Type B pancreatic cell (in vitro differentiated cells): ENCODE measurements around the gene DIPK2A.

DNA sequence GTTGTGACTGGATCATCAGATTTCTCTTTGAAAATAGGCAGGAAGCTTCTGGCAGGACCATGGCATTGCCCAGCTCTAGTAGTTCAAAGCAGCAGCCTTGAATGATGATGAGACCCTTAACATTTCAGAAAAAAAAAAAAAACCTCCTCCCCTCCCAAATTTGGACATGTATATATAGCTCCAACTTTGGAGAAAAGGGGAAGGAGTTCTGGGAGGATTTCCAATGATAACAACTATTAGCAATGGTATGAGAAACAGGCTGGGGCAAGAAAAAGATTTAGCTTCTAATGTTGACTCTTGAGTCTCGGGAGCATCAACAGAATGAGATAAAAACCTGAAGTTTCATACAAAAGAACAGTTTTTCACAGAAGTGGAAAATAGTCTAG, 44.9 kb upstream of the RASA2 start:
- PRO-cap: no peak

DNA sequence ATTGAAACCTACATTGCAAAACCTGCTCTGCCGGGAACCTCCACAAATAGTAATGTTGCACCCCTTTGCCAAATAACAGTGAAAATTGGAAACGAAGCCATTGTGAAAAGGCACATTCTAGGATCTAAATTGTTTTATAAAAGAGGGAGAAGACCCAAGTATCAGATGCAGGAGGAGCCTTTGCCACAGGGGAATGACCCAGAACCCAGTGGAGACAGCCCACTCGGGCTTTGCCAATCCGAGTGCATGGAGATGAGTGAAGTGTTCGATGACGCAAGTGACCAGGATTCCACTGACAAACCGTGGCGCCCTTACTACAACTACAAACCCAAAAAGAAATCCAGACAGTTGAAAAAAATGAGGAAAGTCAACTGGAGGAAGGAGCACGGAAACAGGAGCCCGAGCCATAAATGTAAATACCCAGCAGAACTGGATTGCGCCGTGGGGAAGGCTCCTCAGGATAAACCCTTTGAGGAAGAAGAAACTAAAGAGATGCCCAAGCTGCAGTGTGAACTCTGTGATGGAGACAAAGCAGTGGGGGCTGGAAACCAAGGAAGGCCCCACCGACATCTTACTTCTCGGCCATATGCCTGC, 41.9 kb upstream of the RASA2 start:
- PRO-cap: no peak

GRCh38 chr3:141530116-141530600, 43.3 kb downstream of the RASA2 start:
- PRO-cap: no peak

- PRO-cap: no peak
Measured at GRCh38 chr3:141552917-141553725, 66.3 kb downstream of the RASA2 start.

DNA sequence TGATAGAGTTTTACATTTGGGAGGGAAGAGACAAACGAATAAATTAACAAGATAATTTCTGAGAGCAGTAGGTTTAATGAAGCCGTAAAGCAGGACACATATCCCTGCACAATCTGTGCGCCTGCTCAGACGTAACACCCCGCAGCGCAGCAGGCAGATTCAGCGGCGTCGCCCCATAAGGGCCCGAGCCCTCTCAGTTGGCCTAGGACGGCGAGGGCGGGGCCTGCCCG, 261 bp upstream of the RNF7 start:
- PRO-cap: bidirectional peak, plus-strand start outside the sequence, minus-strand start at position 199 of the sequence

DNA sequence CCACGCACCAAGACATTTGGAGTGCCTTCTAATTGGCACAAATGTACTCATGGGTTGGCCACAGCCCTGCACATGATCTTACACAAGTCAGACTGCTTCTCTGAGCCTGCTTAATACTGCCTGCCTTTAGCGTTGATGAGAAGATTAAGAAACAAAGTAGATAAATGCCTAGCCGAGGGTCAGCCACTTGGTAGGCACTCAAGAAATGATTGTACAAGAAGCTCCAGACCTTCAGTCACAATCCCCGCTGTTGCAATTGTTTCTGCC, 32.9 kb downstream of the GRK7 start:
- PRO-cap: no peak

DNA sequence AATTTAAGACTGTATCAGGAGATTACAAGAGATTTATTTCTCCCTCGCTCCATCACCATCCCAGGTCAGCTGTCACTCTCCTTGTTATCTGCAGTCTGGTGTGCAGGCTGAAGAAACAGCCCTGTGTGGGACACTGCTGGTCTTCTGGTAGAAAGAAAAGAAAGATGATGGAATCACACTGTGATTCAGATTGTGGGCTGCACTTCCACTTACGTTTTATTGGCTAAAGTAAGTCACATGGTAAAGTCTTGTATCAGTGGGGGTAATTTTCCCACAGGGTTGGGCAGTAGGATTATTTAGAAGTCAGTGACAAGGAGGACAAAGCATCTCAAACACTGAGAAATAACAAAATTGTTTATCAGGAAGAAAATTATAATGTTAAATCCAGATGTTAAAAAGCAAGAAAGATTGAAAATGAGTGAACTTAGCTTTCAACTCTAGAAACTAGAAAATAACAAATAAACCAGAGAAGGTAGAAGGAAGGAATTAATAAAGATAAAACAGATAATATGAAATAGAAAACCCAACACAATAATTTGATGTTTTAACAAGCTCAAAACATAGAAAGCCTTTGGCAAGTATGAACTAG, 18.0 kb upstream of the ATP1B3 start:
- PRO-cap: no peak

DNA sequence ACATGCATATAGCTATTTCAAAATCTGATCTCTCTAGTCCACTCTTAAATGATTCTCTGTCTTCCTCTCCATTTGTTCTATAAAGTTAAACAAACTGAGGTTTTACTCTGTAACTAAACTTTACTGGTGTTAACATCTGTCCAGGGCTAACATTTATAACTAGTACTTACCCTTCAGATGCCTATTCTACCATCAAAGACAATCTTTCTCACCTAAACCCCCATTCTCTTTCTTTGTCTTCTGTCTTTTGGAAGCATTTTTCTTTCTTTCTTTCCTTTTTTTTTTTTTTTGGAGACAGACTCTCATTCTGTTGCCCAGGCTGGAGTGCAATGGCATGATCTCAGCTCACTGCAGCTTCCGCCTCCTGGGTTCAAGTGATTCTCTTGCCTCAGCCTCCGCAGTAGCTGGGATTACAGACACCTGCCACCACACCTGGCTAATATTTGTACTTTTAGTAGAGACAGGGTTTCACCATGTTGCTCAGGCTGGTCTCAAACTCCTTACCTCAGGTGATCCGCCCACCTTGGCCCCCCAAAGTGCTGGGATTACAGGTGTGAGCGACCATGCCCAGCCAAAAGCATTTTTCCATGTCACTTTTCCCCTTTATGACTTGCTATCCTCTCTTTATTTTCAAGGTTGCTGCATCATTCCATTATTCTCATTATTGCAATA, 58.9 kb downstream of the TFDP2 start:
- PRO-cap: no peak

- PRO-cap: no peak
Measured at GRCh38 chr3:142210542-142211183, 14.7 kb downstream of the GK5 start.

DNA sequence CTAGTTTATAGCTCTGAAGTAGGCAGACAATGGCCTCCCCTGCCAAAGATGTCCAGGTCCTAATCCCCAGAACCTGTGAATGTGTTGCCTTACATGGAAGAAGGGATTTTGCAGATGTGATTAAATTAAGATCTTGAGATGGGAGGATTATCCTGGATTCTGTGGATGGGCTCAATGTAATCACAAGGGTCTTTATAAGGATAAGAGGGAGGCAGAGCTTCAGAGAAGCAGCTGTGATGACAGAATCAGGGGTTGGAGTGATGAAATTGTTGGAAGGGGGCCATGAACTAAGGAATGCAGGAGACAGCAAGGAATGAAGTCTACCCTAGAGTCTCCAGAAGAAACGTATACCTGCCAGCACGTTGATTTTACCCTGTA, 14.0 kb upstream of the GK5 start:
- PRO-cap: no peak

DNA sequence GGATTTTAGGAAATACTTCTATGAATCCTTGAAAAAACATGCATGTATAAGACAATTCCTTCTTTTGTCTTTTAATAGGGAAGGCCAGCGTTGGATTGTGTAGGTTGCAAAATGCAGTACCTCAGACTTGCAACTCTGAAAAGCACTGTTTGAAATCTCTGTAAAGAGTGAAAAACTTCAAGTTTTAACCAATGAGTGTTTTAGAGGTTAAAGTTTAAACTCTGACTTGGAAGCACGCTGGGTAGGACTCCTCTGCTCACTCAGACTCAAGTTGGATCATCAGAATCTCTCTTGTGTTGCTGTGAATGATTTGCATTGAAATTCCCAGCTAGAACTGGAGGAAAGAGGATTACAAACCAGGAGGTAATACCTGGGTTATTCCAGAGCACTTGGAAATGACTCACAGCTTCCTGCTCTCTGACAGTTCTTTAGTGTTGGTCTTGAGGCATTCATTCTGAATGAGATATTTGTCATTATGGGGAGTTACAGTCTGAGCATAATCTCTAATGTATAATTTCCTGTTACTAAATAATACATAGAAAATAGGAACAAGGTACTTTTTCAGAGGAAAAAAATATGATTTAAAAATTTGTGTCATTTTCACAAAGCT, 49.1 kb downstream of the PLS1 start:
- PRO-cap: no peak

DNA sequence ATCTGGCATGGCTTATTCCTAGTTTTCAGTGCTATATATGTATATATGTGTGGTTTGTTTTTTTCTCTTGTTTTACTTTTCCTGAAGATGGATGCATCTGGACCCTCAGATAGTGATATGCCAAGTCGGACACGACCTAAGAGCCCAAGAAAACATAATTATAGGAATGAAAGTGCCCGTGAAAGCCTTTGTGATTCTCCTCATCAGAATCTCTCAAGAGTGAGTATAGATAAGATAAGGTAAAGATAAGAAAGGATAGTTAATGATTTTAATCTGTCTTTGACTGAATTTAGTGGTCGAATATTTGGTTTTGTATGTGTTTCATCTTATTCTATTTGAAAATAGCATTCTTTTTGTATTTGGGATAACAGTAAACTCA, 10.8 kb downstream of the U2SURP start:
- PRO-cap: no peak

- PRO-cap: unidirectional peak, plus-strand start at chr3:143970919; bidirectional peak, plus-strand start at chr3:143971468, minus-strand start at chr3:143971336
Measured at GRCh38 chr3:143970691-143971591, 682 bp upstream of the DIPK2A start.

DNA sequence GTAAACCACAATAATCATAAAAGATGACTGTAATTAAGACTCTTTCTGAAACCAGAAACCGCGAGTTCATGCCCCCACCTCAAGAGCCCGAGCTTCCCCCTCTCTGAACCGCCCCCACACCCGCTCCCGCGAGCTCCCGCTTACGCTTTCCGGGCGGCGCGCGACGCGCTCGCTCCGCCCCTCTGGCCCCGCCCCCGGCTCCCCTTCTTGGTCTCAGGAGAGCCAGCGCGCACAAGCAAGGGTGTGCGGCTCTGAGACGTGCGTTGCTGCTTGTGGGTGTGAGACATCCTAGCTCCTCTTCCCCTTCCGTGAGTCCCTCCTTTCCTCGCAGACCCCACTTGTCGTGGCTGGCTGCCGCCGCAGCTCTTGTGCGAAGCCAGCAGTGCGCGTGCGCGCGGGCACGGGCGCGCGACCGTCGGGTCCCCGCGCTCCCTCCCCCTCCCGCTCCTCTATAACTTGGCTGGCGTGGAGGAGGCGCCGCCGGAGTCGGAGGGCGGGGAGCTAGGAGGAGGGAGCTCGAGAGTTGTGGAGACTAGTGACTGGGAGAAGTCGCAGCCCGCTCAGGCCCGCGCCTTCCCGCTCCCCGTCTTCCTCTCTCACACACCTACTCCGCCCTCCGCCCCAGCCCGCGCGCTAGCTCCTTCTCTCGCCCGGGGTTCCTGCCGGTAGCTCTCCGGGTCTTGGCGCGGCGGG, at the start of gene DIPK2A:
TSS of gene DIPK2A (plus strand) at position 232 of the 693 bp plus-strand sequence.
- PRO-cap: bidirectional peak, plus-strand start at position 254 of the sequence, minus-strand start at position 105 of the sequence; bidirectional peak, plus-strand start at position 480 of the sequence, minus-strand start at position 372 of the sequence

DNA sequence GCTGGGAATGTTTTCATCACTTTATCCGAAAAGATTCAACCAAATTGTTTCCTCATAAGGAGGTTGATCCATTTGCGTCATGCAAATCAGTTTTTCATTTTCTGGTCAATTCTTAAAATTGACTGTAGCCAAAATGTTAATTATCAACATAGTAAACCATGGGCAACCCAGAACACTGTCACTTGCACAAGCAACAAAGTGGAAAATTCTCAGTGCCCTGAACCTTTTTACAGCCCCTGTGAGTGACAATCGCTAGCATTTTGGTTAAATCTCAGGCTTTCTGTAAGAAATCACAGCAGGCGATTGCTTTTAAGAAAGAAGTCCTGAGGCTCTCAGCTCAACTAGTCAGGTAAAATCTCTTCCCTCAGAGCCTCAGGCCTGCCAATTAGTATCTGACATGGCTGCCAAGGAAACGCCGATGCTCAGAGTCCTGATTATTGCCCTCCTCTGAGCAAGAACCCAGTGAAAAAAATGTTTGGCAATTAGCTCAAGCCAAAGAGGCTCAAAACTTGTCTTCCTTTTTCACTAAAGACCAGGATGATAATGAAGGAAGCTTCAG, 530.7 kb downstream of the DIPK2A start:
- PRO-cap: no peak

DNA sequence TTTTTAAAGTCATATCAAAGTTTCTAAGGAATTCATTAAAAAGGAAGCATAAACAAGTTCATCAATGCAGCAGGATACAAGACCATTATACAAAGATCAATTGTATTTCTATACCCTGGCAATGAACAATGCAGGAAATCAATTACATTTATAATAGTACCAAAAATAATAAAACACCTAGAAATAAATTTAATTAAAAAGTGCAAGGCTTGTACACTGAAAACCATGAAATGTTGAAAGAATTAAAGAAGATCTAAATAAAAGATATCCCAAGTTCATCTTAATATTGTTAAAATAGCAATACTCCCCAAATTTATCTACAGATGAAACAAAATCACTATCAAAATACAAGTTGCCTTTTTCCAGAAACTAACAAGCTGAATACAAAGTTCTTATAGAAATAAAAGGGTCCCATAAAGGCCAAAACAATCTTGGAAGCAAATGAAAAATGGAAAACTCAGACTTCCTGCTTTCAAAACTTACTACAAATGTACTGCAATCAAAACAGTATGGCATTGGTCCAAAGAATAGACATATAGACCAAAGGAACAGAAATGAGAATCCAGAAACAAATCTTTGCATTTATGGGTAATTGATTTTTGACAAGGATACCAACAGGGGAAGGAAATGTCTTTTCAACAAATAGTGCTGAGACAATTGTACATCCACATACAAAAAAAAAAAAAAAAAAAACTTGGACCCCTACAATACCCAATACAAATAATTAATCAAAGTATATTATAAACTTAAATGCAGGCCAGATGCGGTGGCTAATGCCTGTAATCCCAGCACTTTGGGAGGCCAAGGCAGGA, 11.9 kb downstream of the PLSCR4 start:
- PRO-cap: no peak

- PRO-cap: no peak
Measured at GRCh38 chr3:146241709-146242463, 9.0 kb downstream of the PLSCR4 start.

GRCh38 chr3:146504735-146505145, 35.4 kb upstream of the PLSCR2 start:
- PRO-cap: no peak

DNA sequence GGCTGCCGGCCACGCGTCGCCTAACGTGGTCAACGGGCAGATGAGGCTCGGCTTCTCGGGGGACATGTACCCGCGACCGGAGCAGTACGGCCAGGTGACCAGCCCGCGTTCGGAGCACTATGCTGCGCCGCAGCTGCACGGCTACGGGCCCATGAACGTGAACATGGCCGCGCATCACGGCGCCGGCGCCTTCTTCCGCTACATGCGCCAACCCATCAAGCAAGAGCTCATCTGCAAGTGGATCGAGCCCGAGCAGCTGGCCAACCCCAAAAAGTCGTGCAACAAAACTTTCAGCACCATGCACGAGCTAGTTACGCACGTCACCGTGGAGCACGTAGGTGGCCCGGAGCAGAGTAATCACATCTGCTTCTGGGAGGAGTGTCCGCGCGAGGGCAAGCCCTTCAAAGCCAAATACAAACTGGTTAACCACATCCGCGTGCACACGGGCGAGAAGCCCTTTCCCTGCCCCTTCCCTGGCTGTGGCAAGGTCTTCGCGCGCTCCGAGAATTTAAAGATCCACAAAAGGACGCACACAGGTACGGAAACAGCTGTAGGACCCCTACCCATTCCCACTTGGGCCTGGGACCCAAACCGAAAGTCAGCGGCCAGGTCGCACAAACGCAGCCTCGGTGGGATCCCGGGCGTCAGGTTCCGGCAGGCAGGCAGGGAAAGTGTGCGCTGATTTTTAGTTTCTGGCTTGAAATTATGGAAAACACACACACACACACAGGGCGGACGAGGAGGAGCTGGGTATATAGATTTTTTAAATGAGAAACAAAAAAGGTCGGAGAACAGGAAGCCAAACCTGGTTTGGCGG, 1.6 kb downstream of the ZIC1 start:
- PRO-cap: no peak

DNA sequence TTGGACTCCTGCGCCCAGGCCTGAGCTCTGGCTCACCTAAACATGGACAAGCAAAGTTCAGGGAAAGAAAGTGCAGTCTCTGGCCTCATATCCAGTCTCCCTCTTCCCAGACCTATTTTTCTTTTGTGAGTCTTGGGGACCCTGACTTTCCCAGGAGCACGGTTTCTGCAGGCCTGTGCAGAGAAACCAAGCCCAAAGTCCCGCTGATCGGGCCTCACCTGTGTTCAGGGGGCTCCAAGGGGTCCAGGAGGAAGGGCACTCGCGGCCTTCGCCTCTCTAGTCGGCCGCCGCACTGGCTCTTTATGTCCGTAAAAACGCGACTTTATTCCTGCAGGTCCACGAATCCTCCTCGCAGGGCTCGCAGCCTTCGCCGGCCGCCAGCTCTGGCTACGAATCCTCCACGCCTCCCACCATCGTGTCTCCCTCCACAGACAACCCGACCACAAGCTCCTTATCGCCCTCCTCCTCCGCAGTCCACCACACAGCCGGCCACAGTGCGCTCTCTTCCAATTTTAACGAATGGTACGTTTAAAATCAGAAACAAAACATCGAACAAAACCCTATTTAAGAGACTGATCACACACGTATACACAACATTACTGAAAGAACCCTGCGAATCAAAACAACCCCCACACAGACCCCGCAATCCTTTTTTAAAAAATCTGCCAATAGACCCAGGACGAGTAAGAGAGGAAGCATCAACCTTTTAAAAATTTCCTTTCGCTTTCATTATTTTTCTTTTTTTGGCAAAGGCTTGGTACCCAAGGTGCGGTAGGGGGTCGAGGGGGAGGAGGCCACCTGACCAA, 4.1 kb downstream of the ZIC1 start:
- PRO-cap: no peak